Left common carotid artery plus branches (tissue), 1 donor: ENCODE results near the genes SMC5 and TRPM3.

GRCh38 chr9:70123539-70124301, 80.1 kb downstream of the MAMDC2 start:
- PRO-cap = no peak

DNA sequence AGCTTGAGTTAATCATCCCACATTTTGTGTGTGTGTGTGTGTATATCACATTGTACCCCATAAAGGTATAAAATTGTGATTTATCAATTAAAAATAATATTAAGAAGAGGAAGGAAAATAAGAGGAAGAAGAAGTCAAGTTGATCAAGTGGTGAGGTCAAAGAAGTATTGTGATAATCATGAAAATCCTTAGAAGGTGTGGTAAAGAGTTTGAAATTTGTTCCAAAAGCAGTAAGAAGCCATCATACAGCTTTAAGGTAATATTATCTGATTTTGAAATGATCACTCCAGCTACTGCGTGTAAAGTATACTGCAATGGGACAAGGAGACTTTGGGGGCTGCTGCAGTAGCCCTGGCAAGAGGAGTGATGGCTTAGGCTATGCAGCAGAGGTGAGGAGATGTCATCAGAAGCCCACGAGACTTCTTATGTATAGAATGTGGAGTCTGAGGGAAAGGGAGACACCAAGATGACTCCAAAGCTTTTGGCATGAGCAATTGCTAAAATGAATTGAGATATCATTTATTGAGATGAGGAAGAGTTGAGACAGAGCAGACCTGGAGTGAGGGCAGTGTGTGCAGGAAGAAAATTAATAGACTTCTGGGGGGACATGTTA, 37.0 kb upstream of the SMC5 start:
- PRO-cap = no peak

- PRO-cap = bidirectional peak, plus-strand start at chr9:70258978, minus-strand start at chr9:70258832
These were observed at the start of gene SMC5 for GRCh38 chr9:70258750-70259880. SMC5 (plus strand) TSS chr9:70258978.

- PRO-cap = no peak
These were observed 33.1 kb downstream of the KLF9 start for GRCh38 chr9:70381404-70381731.

DNA sequence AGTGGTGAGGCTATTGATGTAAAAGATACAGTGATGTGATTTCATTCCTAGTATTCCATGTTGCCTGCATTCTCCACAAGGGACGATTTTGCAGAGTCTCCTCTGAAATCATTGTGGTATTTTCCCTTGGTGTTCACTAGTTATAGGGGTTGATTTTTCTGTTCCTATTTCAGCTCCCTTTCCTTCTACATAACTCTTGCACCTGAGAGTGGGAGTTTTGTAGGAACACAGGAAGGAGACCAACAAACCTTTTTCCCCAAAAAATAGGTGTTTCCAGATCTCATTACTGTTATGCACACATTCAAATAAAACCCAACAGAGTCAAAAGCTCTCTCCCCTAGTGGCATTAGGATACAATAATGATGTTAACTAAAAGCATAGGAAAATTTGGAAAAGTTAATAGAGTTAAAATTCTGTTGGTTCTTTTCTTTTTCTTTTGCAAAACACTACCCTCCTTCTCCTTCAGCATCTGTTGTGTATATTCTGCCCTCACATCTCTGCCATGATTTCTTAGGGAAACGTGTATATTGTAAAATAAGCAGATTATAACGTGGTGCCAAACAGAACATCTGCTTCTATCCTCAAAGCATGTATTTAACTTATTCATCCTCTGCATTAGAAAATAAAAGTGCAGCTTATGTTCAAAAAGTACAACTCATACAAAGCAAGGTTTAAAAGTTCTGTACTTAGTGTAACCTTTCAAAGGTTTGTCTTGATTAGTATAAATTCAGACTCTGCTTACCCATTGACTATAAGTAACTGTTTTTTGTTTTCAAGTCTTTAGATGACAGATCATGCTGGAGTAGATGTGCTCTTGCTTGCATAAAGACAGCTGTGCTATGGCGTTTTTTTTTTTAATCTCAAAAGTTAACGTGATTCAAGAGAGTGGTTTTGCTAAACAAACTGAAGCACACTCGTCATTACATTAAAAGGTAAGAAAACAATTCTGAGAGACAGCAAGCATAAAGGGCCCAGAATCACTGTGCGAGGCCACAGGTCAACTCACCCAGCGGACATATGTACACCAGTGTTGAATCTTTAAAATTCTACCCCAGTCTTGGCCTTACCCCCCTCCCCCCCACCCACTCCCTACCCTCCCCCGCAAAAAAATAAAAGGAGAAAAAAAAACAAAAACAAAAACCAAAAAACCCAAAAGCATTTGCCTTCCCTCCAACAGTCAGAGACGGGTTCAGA, 27.7 kb downstream of the KLF9 start:
- PRO-cap = no peak

- PRO-cap = no peak
These were observed 8.0 kb upstream of the KLF9 start for GRCh38 chr9:70422307-70422957.

DNA sequence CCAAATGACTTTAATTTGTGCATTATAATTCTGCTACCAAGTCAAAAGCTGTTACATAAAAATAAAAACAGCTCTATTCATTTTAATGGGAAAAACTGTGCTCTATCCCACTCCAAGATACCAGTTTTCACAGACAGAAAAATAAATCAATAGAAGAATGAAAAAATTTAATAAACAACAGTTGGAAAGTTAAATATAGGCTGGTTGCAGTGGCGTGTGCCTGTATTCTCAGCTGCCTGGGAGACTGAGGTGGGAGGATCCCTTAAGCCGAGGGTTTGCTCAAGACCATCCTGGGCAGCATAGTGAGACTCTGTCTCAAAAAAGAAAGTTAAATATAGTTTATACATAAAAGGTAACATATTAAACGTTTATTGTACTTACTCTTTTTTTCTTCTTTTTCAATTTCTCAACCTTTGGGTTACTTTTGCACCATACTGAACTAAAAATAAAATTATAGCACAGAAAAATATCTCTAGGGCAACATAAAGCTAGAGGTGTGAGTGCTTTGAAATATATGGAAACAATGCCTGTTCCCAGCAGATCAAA, 25.5 kb upstream of the KLF9 start:
- PRO-cap = no peak

DNA sequence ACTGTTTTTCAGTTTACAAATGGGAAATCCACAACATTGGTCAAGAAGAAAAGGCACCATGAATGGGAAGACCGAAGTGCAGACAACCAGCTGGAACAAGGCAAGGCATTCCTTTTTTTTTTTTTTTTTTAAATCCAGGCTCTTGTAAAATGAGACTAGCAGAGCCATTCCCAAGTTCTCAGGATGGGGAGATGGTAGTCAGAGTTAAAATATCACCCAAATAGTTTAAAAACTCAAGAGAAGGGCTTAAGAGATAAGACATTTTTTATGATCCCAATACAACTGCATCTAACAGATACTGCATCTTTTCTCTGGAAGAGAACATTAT, 187.5 kb upstream of the KLF9 start:
- PRO-cap = no peak

DNA sequence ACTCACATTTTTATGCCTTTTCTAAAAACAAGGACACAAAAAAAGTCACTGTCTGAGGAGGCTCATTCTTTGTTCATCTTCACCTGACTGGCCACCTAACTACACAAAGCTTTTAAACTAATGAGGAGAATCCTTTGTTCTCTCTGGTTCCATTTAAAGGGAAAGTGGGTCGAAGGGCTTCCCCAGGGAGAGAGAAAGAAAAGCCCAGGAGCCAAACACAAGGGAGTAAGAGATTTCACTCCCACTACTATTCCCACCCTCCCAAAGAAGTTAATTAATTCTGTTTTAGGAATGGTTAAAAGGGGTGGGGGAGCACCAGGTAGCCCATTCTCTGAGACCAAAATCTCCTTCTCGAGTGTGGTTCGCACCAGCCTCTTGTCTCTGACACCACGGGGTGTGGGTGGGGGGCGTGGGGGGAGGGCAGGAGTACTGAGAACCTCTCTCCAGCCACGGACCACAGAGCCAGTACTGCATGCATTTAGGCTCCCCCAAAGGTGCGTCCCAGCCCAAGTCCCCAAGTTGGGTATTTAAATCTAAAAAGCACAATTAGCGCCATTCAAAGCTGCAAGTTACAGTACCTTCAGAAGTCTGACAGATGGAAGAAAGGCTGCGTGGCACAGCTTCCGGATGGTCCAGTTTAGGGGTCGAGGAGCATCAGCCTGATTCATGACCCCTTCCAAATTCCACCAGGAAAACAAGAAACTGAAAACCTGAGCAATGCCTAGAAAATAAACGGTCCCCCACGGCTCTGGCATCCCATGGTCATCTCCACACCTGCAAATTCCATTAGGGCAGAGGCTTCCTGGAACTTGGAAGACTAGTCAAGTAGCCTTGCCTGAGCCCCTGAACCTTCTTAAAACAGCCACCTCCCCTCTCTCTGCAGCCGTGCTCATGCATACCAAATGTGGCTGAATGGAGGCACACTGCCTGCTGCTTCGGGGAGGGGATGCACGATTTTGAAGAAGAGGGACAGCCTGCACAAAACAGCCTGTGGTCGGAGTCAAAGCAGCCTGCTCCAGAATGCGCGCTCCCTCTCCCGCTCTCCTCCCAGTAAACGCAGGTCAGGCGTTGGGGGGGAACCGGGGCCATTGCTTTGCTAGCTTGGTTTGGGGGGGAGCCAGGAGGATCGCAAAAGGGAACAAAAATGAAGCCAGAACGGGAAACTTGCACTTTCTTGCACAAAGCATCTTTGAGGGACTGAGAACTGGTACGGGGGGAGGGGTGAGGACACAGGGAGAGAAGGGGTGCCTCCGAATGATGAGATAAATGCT, at the start of gene TRPM3:
TSS of gene TRPM3 (minus strand) at position 1,022 of the 1,271 bp plus-strand sequence.
- PRO-cap = no peak

DNA sequence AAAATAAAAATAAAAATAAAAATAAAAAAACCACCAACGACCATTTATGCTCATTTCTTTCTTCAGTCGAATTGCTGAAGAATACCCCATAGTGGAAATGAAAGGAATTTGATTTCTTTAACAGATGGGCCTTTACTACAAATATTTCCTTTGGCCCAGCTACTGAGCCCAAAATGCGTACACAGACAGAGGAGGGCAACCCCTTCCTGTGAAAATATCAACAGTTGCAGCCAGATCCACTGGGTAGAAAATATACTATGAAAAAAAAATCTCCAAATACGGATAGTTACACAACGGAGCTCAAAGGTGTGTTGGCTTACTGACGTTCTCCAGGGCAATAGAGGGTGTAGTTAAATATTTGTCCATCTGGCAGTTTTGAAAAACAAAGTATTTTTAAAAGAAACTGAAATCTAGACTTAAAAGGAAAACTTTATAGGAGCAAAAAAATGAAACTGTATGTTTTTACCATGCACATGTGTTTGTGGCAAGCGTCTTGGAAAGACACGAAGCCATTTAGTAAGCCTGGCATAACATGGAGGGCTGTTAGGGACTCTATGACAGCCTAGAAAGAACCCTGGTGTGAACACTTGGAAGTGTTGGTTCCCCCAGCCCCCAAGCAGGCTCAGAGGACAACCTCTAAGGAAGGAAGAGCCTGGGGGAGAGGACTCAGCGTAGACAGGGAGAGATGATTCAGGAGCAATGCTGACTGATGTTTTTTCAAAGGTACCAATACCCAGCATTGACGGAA, 157.8 kb upstream of the TRPM3 start:
- PRO-cap = no peak

DNA sequence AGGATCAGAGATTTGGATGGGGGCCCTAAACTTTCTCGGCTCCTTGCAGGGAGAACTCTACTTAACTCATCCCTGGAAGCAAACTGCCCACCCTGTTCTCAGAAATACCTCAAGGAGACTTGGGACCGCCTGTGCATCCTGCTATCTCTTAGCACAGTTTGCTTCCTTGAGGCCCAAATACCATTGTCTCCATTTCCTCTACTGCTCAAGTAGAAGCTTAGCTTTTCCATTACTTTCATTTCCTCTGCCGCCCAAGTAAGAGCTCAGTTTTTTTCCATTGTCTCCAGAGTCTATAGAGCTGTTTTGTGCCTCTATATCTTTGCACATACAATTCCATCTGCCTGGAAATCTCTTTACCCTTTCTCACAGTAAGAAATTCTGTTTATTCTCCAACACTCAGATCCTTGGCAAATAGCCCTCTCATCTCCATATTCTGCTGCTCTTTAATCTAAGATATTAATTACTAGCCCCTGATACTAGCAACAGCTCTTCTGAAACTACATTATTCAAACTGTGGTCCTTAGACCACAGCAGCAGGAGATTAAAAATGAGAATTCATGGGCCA, 137.8 kb downstream of the CEMIP2 start:
- PRO-cap = no peak

GRCh38 chr9:71685606-71686596, 82.4 kb downstream of the CEMIP2 start:
- PRO-cap = no peak

GRCh38 chr9:71765418-71766154, 2.7 kb downstream of the CEMIP2 start:
- PRO-cap = no peak

GRCh38 chr9:71794753-71795001, 26.4 kb upstream of the CEMIP2 start:
- PRO-cap = no peak

- PRO-cap = no peak
These were observed 21.7 kb upstream of the GDA start for GRCh38 chr9:72127667-72127891.

DNA sequence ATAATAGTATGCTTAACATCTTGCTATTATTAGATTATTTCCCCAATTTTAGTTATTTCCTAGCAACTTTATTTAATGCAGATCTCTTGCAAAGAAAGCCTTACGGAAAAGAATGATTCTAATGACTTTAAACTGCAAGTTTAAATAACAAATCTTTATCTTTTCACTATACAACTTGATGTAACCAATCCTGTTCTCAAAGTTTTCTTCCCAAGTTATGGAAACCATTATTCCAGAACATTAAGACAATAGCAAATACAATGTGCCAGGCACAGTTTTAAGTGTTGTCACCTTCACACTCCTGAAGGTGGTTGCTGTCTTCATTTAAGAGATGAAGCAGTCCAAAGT, 12.5 kb downstream of the ZFAND5 start:
- PRO-cap = no peak

DNA sequence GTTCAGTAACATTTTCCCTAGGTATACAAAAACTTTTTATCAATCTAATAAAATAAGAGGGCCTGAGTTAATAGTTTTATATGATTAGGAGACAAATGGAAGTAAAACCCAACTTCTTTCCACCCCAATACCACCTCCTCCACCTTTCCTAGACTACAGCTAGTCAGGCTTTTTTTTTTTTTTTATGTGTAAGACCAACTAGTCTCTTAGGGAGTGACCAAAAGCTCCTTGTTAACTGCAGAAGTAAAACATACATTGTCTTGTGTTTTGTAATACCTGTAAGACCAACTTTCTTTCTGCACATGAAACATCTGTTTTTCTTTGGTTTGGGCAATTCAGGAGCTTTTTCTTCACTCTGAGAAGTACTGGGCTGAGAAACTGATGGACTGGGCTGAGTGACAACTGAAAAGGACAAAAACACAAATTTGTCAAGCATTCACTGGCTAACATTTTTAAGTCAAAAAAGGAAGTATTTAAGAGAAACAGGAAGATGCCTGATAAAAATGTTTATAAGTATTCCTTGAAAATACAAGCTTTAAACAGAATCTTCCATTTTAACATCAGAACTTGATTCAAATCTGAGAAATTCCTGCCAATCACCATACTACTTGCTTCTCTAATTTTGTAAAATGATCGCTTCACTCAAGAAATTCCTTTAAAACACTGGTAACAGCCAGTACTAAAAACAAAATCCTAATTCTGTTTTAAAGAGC, 8.2 kb downstream of the ZFAND5 start:
- PRO-cap = no peak

GRCh38 chr9:72363865-72364397, 1.1 kb downstream of the ZFAND5 start:
- PRO-cap = no peak

DNA sequence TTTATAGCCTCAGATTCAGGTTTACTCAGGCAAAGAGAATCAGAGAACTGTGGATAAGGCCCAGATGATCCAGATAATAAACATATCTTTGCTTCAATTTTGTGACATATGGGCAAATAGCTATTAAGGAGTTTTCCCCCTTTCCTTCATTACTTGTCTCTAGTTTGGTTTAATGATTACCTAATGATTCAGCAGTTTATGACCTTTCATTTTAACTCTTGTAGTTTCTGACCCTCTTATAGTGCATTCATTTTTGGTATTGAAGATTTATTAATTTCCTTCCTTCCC, 60.5 kb upstream of the TMC1 start:
- PRO-cap = no peak

DNA sequence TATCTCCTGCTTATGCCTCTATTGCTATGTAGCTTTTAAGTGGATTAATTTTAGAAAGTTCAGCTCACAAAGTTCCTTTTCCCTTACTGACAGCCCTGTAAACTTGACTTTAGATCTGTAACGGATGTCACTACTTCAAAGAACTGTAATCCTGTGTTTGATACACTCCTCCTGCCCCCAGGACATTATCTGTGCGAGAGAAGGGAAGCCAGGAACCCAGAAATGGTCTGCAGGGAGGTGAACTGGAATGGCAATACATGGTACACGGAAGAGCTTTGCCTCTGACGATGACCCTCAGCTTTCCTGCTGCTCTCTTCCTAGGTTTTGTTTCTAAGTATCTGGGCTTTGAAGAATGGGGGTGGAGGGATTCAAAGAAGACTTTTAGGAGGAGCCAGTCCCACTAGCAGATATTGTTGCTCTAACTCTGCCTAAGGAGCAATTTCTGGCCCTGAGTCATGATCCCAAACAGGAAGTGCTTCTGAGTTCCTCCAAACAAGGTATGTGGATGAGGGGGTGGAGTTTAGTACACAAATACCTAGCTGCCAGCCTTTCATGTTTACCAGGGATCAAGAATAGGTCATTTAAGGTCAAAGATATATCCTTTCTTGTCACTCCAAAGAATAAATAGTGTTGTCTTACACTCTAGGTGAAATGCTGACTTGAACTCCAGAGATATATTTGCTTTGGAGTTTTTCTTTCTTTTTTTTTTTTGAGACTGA, 43.4 kb upstream of the TMC1 start:
- PRO-cap = no peak